HTR-8/SVneo (cell line): ENCODE measurements around a stretch of chr2.

DNA sequence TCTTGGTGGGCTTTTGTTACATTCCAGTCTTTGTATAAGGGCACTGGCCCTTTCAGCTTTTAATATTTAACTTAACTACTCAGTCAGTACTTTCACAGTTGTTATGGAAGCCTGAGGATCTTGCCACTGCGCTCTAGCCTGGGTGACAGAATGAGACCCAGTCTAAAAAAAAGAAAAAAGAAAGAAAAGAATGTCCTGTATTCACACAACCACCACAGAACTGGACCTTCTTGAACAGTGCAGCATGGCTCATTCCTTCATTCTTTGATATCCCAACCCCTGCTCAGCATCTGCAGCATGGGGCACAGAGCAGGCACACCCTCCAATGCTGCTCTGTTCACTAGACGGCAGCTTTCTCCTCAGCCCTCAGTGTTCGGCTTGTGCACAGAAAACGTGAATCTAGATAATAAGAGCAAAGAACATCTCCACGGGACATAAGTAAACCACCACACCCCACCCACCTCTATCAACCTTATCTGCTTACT lies 59.5 kb upstream of the EPCAM start:
- RRBS: no CpG with 5 or more reads among the region's 5 CpGs

DNA sequence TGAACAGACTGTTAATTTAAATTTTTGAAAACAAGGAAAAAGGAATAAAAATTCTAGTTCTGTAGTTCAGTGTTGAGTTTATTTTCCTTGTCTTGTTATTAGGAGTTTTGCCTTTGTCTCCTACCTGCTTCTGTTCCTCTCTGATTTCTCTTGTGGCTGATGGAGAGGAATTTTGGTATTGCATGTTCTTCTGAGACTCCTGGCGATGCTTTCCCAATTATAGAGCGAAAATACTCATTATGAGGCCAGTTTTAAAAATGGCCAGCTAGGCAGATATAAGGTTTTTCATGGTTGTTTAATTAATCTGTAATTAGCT lies 23.3 kb upstream of the EPCAM start:
- RRBS: no CpG with 5 or more reads among the region's 2 CpGs

- RRBS: no CpG with 5 or more reads among the region's 3 CpGs
Measured at GRCh38 chr2:47696137-47696813, 86.7 kb upstream of the MSH6 start.

- RRBS: no CpG with 5 or more reads among the region's 9 CpGs
Measured at GRCh38 chr2:47782243-47782459, 794 bp upstream of the MSH6 start.

DNA sequence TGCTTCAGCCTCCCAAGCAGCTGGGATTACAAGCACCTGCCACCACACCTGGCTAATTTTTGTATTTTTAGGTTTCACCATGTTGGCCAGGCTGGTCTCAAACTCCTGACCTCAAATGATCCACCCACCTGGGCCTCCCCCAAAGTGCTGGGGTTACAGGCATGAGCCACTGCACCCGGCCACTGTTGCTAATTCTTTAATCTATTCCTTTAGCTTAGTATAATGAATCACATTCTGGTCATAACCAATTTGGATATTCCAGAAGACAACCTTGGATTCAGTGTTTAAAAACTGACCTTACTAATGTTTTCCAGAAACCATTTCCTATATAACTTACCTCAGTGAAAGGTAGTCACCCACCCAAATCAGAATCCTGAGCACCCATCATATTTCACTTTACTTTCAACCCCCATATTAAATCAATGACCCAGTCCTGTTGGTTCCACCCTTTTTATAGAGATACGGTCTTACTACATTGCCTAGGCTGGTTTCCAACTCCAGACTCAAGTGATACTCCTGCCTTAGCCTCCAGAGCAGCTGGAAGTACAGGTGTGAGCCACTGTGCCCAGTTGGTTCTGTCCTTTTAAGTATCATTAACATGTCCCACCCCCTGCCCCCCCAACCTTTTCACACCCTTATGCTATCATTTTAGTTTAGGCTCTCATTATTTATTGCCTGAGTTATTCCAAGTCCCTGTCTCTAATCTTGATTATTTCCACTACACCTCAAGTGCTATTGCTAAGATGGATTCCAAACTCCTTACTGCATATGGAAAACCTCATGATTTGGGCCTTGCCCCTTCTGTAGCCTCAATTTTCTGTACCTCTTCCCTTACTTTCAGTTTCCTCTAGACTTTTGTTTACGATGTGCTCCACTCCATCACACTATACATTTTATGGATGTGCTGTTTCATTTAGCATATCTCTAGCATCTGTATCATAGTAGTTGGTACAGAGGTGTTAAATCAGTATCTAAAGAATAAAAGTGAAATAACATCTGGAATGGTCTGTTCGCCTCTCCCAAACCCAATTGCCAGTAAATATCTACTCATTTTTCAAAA lies 28.7 kb downstream of the MSH6 start:
- RRBS: no CpG with 5 or more reads among the region's 4 CpGs

DNA sequence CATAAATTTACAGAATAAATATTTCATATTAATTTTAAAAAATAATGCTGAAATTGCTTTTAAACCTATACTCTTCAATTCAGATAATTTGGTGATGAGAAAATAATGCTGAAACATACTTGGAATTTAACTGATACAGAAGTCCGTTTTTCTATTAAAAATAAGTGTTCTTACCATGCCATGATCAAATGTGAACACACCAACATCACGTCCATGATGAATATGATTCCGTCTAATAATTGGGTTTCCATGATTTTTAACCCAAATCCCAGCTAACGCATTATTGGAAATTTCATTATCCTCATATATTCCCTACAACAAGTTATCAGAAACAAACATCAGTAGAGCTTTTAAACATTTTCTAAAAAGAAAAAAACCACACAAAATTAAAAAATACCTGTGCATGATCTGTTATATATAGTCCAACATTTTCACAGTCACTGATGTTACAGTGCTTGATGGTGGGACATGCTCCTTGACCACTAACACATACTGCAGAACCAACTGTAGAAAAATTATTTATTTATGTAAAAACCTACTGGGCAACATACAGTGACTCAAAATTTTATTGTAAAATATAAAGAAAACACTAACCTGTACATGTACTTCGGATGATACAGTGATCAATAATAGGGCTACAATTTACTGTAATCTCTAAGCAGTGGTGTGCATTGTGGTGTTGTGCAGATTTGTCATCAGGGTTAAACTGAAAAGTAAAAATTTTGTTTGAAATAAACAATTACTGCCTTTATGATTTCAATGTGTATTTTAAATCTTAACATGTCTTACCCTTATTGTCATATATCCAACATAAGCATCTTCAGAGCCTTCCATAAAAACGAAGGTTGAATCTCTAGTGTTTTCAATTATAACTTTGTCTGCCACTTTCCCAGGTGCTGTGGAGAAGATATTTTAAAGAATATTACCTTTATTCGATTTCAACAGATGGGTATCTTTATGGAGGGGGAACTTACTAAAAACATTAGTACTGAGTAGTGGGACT lies 49.5 kb downstream of the MSH6 start:
- RRBS: no CpG with 5 or more reads among the region's 7 CpGs

DNA sequence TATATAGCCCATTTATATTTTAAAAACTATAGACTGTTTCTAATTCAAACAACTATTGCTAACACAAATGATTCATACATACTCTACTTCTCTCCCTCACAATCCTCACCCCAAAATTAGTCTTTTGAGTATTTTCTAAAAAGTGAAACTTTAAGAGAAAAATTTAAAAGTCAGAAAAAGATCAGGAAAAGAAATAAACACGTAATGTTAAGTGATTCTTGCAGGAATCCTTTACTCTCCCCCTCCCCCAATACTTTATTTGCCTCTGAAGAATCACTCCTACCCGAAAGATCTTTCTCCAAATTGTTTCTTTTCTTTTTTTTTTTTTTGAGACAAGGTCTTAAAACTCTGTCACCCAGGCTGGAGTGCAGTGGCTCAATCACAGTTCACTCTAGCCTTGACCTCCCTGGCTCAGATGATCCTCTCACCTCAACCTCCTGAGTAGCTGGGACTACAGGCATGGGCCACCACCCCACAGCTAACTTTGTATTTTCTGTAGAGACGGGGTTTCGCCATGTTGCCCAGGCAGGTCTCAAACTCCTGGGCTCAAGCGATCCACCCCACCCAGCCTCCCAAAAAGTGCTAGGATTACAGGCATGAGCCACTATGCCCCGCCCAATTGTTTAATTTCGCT lies 10.2 kb downstream of the FBXO11 start:
- RRBS: no CpG with 5 or more reads among the region's 7 CpGs

DNA sequence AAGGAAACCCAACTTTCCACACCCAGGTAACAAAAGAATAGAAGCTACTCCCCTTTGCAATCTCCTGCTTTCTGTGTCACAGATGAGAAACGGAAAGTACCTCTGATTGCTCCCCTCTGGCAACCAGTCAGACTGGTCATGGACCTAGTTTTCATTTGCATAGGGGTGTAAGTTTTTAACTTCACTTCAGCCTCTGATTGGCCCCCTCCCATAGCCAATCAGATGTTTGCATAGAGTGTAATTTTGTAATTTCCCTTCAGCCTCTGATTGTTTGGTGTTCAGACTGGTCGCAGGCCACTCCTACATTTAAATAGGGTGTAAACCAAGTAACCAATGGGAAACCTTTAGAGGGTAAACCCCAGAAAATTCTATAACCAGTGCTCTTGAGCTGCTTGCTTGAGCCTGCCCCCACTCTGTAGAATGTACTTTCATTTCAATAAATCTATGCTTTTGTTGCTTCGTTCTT lies 58.8 kb upstream of the FBXO11 start:
- RRBS: no CpG with 5 or more reads among the region's 3 CpGs

GRCh38 chr2:48145822-48146353 lies 168.6 kb upstream of the FOXN2 start:
- RRBS: no CpG with 5 or more reads among the region's 5 CpGs

DNA sequence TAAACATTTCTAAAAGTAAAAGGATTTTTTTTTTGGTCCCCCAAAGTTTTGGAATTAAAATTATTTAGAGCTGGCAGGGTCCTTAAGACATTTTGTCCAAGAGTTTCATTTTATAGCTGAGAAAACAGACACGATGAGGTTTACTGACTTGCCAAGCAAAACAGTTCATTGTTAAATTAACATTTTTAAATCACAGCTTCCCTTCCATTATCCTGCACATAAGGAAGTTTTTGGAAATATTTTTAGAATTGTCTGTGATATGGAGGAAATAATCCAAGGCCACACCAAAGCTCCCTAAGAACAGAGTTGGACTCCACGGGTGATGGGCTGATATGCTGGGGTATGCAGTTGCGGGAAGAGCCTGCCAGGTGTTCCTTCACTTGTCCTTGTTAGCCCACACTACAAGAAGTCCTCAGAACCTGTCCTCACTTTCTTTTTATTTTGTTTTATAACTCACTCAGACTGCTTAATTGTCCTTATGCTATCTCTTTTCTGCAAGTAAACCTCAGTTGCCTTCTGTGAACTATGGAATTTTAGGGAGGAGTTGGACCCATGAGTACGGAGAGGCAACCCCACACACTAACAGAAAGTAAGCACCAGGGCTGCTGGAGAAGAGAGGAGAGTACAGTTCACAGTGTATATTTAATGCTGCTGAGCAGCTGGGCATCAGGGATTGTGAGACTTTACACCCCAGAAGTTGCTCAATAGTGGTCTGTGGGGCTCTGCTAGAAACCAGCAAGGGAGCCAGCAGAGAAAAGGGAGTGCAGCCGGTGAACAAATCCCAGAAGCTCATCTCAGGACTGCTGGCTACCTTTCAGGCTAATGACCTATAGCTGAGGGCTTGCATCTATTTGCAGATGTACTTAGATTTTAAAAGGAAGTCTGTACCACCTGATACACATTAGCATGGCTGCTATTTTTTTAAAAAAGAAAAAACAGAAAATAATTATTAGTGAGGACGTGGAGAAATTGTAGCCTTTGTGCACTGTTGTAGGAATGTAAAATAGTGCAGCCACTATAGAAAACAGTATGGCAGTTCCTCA lies 64.7 kb upstream of the FOXN2 start:
- RRBS: no CpG with 5 or more reads among the region's 6 CpGs

GRCh38 chr2:48346032-48346634 lies 31.7 kb downstream of the FOXN2 start:
- RRBS: no CpG with 5 or more reads among the region's 3 CpGs

DNA sequence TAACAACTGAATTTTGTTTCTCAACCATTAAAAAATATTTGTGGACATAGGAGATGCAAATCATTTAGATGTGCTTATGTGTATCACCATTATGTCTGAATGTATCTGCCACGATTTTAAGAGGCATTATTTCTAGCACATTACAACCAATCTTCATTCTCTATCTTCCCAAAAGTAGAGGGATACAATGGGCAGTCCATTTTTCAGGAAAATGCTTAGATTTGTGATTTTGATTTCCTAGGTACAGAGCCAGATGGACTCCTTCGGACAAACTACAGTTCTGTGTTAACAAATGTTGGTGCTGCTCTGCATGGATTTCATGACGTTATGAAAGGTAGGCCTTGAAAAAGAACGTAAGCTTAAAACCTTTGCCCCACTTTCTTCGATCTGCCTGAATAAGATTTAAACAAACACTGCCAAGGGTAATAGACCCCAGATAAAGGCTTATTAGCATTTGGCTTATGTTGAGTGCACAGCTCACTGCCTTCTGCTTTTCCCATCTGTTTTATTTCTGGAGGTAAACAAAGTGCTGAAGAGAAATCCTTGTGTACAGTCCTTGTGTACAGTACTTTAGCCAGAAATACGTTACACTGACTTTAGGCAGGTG lies 39.2 kb downstream of the PPP1R21 start:
- RRBS: no CpG with 5 or more reads among the region's 6 CpGs

DNA sequence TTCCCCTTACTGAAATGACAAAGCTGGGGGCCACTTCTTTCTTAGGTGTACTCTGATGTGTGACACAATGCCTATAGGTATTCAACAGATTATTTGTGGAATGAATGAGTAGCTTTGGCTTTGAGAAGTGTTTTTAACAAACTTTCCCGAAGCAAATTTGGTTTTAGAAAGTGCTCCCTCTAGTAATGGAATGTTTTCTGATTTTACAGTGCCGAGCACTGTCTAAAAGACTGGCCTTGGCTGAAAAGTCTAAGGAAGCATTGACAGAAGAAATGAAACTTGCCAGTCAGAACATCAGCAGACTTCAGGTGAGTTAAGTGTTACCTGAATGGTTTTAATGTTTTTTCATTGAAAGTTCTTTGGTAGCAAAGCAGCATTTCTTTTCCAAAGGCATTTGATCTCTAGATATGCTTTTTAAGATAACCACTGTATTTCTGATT lies 20.1 kb upstream of the STON1 start:
- RRBS: no CpG with 5 or more reads among the region's 2 CpGs

- RRBS: no CpG with 5 or more reads among the region's 7 CpGs
Measured at GRCh38 chr2:48525374-48525838, 4.5 kb upstream of the STON1 start.

DNA sequence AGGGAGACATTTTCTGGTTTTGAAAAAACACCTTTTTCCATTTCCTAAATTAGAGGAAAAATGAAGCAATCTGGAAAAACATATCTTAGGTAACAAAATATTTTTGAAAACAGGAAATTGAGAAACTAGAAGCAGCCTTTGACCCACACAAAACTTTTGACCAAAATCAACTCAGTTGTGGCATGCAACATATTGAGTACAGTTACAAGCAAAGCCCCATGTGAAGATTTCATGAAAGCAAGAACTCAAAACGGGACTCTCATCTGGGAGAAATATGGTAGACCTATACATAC lies 28.5 kb upstream of the CHAC2 start:
- RRBS: no CpG with 5 or more reads among the region's 1 CpG

- RRBS: no CpG with 5 or more reads among the region's 3 CpGs
Measured at GRCh38 chr2:53826563-53827279, 33.0 kb downstream of the GPR75 start.

DNA sequence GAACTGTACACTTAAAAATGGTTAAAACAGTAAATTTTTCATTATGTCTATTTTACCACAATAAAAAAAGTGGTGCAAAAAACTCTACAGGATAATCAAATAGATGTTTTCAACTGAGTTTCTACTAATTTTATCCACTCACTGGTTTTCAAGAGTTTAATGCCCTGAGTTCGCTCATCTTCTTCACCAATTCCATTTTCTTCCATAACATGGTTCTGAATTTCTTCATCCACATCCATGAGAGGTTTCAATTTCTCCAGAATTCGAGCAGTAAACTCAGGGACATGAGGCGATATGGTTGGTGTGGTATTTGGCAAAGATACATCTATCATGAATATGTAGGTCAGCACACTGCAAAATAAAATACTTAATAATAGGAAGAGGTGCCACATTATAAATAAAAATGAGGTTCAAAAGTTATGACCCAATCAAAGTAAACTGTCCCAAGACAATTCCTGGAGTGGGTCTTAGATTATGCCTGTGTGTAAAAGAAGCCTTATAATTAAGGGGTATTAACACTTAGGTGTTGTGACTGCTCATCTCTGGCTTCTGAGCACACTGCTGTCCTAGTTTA lies 27.4 kb upstream of the GPR75 start:
- RRBS: no CpG with 5 or more reads among the region's 3 CpGs

- RRBS: no CpG with 5 or more reads among the region's 2 CpGs
Measured at GRCh38 chr2:53901264-53901653, 41.5 kb upstream of the GPR75 start.

DNA sequence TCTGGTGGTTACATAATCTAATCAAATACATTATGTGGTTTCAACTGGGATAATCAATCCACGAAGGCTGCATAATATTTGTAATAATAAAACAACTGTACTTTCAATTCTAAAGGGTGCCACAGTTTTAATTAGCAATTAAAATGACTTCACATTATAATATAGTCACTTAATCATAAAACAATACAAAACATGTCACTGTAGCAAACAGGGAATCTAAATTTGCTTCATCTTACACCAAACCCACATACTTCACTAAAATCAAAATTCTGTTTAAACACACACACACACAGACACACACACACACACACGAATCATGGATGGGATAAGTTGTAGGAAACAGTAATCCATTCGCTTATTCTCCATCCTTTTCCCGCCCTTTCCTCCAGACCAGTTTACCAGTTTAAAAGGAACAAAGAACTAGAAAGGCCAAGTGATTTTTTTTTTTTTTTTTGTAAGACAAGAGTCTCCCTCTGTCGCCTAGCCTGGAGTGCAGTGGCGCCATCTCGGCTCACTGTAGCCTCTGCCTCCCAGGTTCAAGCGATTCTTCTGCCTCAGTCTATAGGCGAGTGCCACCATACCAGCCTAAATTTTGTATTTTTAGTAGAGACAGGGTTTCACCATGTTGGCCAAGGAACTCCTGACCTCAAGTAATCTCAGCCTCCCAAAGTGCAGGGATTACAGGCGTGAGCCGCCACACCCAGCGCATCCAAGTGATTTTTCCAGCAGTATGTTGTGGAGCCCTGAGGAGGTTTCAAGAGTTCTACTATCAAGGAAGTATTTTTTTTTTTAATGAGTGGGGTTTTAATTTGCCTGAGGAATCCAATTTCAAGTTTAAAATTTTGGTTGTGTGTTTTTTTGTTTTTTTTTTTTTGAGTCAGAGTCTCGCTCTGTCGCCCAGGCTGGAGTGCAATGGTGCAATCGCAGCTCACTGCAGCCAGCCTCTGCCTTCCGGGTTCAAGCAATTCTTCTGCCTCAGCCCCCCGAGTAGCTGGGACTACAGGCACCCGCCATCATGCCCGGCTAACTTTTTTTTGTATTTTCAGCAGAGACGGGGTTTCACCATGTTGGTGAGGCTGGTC lies 5.6 kb downstream of the PSME4 start:
- RRBS: no CpG with 5 or more reads among the region's 20 CpGs

DNA sequence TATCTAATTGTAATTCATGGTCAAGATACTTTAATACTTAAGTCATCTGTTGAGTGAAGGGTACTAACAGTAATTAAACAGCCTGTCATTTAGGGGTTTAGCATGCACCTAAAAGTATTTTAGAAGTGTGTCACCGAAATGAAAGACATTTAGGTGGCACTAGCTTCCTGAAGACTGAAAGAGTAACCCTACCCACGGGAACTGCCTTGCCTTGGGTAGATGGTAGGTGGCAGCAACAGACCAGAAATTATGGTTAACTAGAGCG lies 135.9 kb downstream of the ACYP2 start:
- RRBS: no CpG with 5 or more reads among the region's 3 CpGs